Mesenchymal stem cell of Wharton's jelly (primary cell): ENCODE results near the gene NXNL1.

GRCh38 chr19:16577828-16578095, 5.5 kb upstream of the SLC35E1 start:
- CAGE, long polyA plus RNA: no peak

DNA sequence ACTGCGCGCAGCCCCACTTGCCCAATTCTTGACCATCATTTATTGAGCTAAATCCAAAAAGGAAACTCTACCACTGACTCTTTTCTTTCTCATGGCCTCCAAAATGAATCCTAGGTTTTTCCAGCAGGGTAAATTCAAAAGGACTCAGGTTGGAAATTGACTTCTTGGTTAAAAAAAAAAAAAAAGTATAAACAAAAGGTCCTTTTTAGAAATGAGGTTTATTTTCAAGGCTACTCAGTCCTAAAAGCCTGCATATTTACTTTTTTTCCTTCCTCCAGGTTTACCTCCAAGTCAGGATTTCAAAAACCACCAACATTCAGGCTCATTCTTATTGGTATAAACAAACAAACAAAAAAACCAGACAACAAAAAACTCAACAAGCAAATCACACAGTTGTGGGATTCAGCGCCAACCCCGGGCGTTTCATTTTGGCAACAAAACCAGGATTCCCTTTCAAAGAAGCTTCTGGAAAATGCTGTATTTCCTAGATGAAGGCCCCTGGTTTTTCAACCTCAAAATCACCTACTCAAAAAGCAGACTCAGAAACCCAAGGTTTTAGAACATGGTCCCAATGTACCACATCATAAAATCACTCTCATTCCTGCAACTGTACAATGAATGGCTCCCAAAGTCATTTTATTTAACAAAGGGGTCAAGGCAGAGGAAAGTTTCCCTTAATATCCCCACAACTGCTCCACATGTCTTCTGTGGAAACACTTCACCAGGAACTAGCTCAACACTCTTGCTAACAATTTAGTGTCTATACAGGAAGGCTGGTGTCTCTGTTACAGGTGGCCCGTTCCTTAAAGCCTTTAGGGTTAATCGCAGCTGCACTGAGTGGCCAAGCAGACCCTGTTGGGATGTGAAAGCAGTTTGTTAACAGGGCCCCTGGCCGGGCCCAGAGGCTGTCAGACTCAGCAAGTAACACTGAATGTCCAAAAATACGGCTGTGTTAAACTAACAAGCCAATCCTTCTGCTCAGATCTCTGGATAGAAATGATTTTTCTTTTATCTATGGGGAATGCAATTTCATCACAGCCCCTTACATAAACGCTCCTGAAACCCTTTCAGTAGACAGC, 13.7 kb downstream of the SMIM7 start:
- CAGE, long polyA plus RNA: no peak

DNA sequence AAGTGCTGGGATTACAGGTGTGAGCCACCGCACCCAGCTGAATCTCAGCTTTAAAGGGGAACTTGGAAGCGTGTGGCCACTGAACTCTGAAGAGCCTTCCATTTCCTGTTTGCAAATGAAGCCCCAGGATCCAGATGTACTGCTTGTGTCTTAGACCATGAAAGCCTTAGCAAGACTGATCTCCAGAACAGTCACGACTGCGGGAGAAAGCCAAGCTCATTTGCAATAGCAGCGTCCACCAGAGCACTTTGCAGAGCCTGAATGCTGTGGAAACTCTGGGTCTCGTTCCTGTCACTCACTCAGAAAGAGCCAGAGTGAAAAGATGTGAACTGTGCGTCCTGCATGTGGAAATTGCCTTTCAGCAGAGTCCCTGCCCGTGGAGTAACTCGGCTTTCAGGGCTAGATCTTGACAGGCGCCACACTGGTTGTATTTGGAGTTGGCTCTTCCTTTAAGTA, 4.8 kb downstream of the SIN3B start:
- CAGE, long polyA plus RNA: no peak

DNA sequence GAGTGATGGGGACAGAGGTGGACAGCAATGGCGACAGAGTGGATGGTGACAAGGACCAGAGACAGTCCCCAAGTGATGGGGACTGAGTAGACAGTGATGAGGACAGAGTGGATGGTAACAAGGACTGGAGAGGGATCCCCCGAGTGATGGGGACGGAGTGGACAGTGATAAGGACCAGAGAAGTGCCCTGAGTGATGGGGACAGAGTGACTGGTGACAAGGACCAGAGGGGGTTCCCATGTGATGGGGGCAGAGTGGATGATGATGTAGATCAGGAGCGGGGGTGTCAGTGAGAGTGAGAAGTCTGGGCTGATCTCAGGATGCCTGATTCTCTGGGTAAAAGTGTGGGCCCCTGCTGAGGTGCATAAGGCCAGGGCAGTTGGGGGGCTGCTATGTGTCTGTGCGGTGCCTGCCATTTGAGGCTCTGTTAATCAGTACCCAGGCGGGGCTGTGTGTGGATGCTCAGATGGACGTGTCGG, 8.3 kb downstream of the SIN3B start:
- CAGE, long polyA plus RNA: no peak

DNA sequence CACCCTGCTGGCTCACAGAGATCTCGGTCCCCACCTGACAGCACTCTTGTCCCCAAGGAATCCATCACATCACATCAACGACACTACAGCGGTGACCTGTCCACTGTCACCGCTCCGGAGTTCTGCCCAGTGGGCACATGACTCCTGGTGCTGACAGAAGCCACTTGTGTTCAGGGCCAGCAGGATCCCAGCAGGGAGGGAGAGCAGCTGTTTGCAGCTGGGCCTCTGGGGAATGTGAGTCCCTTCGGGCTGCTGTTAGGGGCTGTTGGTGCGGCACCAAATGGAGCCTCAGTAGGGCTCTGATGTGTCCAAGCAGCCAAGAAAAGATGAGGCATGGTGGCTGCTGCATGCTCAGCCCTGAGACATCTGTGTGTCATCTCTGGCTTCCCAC, 55.8 kb downstream of the F2RL3 start:
- CAGE, long polyA plus RNA: no peak

DNA sequence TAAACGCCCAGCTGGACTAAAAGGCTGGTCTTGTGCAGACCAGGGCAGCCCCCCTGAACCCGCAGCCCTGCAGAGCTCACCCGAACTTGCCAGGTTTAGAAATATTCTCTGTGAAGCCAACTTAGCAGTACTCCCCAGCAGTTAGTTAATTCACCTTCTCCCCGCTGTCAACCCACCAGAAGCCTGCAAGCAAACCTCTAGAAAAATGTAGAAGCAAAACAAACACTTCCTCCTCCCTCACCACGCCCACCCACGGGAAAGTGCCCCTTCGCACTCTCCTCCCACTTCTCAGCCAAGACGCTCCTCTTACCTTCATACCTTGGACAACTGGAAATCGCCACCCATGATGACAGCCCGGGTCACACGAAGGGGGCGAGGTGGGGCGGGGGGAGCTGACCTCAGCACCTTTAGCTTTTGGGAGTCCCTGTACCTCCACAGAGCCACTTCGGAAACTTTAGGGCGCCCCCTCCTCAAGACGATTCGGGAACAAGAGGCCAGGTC, 626 bp downstream of the CPAMD8 start:
- CAGE, long polyA plus RNA: no peak

GRCh38 chr19:17079546-17080739, 4.4 kb downstream of the MYO9B start:
- CAGE, long polyA plus RNA: no peak

- CAGE, long polyA plus RNA: no peak
Measured at GRCh38 chr19:17091579-17092535, 16.3 kb downstream of the MYO9B start.

GRCh38 chr19:17125466-17126432, 50.2 kb downstream of the MYO9B start:
- CAGE, long polyA plus RNA: no peak

DNA sequence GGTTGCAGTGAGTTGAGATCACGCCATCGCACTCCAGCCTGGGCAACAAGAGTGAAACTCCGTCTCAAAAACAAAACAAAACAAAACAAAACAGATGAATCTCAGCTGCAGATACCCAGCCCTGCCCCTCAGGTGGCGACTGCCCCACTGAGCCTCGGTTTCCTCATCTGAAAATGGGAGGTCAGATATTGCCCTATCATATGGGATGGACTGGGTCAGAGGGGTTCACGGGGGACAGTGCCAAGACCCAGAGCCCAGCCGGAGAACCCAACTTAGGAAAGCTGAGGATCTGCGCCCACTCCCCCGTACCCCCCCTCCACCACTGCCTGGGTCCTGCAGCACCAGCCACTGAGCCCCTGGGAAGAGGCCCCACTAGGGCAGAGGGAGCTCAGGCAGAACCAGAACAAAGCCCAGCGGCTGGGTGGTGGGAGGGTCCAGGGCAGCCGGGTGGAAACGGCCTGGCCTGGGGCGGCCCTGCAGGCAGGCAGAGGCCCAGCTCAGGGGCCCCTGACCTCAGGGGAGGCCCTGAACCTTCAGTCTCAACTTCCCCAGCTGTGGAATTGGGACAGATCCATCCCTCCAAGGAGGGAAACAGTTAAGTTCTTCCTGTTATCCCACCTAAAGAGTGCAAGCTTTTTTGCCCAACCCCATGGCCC, 3.3 kb downstream of the NR2F6 start:
- CAGE, long polyA plus RNA: no peak

GRCh38 chr19:17333485-17334208, 1.0 kb downstream of the ANO8 start:
- CAGE, long polyA plus RNA: no peak

- CAGE, long polyA plus RNA: no peak
Measured at GRCh38 chr19:17358434-17358796, 18.7 kb downstream of the PLVAP start.

DNA sequence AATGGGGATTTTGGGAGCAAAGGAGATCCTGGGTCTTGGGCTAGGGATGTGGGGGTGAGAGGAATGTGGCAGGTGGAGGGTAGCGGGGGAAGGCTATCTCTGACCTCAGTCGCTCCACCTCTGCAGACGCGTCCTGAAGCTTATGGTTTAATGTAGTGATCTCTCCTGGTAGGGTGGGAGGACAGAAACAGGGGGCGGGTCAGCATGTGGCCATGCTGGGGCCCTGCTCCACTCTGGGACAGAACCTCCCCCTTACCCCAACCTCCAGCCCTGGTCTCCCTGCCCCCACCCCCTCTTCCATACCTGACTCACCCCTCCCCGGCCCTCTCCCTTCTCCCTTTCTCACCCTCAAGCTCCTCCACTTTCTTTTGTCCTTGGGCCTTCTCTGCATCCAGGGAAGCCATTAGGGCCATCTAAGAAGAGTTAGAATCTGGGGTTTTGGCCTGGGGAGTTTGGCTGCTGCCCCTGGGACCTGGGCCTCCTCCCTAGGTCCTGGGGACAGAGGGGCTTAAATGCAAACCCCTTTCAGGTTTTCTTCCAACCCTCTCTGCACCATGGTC, 1.3 kb downstream of the BST2 start:
- CAGE, long polyA plus RNA: no peak

DNA sequence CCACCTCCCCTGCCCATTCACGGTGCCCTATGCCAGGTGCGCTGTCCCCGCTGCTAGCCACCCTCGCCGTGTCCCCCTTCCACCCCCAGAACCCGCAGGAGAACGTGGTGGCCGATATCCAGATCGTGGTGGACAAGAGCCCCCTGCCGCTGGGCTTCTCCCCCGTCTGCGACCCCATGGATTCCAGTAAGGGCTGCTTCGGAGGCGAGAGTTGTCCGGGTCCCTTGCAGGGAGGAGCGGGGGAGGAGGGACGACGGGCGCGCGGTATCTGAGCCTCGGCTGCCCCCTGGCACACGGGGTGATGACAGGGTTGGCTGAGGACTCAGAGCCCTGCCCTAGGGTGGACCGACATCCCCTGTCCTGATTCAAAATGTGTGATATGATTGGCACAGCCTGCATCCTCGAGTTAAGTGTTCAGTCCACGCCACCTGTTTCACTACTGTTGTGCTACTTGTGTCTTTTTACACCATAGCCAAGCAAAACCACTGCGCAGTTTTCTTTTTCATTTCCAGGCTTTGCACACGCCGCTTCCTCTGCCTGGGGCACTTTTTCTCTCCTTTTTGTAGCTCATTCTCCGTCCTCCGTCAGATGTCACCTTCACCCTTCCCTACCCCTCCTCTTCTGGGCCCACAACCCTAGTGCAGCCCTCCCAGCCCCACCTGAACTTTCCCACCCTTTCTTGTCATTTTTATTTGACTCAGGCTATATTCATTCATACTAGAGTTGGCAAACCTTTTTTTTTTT, 774 bp downstream of the MVB12A start:
- CAGE, long polyA plus RNA: no peak

DNA sequence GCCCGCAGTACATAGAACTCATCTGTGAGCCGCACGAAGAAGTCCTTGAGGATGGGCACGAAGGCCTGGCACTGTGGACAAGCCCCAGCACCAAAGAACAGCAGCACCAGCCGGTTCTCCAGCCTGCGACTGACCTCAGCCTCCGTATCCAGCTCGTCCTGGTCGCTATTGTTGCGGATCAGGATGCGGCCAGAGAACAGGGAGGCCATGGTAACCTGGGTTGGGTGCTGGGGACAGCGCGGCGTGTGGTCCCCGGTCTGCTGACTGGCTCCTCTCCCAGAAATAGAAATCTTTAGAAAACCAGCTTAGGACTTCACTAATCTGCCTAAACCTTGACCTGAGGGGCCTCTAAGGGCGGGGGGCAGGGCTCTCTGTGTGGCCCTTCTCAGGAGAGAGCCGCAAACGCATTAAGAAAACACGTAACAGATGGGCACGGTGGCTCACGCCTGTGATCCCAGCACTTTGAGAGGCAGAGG, at the start of gene NXNL1:
Gene NXNL1, minus strand, starts transcription at position 266 of the 476 bp plus-strand sequence.
- CAGE, long polyA plus RNA: no peak

DNA sequence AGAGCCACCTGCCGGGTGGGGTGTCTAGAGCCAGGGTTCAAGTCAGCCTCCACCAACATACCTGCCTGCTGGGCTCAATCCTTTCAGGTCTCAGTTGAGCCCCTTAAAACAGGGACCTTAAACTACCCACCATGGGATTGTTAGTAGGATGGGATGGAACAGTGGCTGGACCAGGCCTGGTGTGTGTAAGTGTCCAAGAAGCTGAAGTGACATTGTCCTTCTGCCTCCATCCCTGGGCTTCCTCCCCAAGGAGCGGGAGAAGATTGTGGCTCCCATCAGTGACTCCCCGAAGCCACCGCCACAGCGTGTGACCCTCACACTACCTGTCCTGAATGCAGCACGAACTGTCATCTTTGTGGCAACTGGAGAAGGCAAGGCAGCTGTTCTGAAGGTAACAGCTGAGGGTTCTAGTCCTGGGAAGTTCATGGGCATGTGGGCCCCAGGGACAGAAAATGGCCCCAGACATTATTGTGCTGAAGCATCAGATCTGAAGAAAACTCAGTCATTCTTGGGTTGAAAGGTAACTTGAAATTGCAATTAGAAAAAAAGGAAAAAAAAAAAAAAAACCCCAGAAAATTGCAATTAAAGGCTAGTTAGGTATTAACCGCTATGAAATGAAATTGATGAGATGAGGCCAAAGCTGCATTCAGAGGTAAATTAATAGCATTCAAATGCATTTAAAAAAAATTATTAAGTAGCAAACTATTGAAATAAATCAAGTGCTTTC, 6.2 kb downstream of the PGLS start:
- CAGE, long polyA plus RNA: no peak

- CAGE, long polyA plus RNA: no peak
Measured at GRCh38 chr19:17560116-17560670, 4.7 kb downstream of the COLGALT1 start.

DNA sequence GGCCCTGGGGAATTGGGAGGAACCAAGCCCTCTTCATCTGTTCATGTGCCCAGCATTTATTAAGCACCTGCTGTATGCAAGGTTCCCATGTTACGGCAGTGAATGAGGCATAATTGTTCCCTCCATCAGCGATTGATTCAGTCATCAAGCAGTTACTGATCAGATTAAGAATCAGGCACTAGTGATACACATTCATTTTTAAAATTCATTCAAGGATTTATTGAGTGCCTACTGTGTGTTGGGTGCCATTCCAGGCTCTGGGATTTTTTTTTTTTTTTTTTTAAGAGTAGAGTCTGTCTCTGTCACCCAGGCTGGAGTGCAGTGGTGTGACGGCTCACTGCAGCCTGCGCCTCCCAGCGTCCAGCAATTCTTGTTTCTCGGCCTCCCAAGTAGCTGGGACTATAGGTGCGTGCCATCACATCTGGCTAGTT, 26.2 kb downstream of the COLGALT1 start:
- CAGE, long polyA plus RNA: no peak

DNA sequence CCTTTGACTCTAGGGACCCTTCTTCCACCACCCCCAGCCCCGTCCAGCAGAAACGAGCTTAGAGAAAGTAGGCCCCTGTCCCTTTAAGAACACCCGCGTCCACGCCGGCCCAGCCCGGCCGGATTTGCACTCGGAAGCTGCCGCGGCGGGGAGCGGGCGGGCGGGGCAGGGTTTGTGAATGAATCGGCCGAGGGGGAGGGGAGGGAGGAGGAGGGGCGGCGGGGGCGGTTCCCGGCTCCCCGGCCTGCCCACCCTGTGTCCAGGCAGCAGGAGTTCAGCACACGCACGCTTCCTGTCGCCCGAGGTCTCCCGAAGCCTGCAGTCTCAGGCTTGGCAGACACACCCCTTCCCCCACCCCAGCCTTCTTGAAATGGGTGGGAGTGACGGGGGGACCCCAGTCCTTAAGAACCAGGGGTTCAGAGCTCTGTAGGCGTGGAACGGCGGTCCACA, 1.5 kb downstream of the UNC13A start:
- CAGE, long polyA plus RNA: no peak

DNA sequence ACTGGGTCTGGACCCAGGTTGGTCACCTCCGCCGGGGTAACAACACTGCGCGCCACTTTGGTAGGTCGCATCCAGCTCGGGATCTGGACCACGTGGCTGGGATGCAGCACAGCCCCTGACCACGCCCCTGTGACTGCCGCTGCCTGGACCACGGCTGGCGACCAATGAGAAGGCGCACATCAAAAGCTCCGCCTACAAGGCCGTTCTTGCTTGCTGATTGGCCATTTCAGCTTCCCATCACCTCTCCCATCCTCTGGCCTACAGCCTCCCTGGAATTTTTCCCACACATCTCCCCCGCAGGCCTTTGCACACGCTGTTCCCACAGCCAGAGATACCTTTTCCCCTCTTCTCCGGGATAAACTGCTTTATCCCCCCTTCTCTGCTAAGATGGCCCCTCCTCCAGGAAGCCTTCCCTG, 12.5 kb upstream of the MAP1S start:
- CAGE, long polyA plus RNA: no peak